ENCODE data around the genes USP53 and C4orf3.

DNA sequence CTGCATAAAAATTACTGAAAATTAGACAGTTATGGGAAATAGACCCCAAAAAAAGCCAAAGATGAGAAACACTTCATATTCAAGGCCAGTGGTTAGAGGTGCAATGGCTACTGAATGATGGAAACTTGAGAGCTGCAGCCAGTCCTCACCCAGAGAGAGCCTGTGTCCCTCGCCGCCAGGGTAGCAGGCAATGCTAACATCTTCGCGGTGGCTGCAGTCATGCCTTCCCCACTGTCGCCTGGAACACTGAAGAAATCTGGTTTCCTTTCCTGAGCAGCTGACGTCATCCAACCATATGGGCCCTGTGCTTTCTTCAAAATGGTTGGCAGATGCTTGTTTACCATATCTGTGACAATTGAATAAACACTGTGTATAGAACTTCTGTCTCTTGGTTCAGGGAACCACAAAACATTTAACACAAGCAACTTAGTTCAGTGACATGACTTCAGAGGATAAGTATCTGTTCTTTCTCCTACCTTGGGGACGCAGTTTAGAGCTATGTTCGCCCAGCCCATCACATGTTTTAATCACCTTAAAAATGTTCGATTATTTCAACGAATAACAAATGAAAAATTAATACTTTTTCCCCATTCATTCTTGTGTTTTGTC lies 39.6 kb downstream of the PRSS12 start:
- PRO-cap: no peak

DNA sequence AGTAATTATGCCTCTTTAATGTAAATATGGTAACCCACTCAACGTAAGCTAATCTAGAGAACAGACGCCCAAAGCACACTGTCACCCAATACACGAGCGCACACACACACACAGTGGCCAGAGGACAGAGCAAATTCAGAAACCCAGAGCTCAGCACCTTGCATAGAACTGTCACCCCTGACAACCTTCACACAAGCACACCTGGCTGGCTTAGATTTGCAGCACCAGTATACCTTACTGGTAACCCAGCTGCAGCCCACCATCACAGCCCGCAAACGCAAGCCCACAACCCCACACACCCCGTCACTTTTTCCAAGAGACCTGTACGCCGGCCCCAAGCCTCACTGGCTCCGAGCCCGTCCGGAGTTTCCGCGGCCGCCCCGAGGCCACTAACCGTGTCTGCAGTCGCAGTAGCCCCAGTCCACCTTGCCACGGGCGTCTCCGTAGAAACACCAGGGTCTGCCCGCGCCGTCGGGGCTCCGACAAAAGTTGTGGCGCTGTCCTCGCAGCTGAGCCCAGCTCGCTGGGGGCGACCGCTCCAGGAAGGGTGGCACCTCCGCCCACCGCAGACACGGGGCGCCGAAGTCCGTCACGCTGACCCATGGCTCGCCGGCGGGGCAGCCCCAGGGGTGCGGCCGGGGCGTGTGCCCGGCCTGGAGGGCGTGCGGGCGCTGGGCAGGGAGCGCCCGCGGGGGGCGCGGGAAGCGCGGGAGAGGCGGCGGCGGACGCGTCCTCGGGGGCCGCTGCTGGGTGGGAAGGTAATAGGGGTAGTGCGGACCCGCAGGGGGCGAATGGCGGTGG lies 778 bp downstream of the PRSS12 start:
- PRO-cap: no peak

- PRO-cap: no peak
These were observed 60.8 kb downstream of the METTL14 start for GRCh38 chr4:118745892-118746495.

- PRO-cap: no peak
These were observed 5.6 kb downstream of the SYNPO2 start for GRCh38 chr4:118894153-118894698.

DNA sequence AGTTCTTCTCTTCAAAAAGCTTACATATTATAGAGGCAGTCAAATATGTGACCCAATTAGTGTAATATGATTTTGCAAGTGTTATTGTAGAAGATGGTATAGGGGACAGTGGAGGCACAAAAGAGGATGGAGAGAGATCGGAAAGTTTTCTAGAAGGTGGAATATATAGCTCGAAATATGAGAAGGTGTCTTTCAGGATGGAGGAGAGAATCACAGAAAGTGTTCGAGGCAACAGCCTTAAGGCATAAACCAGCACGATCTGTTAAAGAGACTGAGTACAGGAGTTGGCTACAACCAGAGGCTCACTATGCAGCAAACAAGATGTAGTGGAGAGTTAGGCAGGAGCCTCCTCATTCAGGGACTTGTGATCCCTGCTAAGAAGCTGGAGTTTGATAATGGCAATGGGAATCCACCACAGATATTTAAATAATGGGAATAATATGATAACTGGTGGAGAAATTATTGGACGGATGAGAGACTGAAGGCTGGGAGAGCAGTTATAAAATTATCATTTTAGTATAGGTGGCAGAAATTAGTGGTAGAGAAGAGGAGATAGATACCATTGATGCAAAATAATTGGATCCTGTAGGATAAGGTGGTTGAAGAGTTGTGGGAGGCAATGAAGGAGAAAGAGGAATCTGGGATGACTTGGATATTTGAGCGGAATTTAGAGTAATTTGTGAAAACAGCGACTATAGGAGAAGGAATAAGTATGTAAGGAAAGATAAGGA lies 31.0 kb downstream of the SYNPO2 start:
- PRO-cap: no peak

GRCh38 chr4:118959687-118960055 lies 71.0 kb downstream of the SYNPO2 start:
- PRO-cap: no peak

GRCh38 chr4:119016481-119016946 lies 119.1 kb upstream of the MYOZ2 start:
- PRO-cap: no peak

DNA sequence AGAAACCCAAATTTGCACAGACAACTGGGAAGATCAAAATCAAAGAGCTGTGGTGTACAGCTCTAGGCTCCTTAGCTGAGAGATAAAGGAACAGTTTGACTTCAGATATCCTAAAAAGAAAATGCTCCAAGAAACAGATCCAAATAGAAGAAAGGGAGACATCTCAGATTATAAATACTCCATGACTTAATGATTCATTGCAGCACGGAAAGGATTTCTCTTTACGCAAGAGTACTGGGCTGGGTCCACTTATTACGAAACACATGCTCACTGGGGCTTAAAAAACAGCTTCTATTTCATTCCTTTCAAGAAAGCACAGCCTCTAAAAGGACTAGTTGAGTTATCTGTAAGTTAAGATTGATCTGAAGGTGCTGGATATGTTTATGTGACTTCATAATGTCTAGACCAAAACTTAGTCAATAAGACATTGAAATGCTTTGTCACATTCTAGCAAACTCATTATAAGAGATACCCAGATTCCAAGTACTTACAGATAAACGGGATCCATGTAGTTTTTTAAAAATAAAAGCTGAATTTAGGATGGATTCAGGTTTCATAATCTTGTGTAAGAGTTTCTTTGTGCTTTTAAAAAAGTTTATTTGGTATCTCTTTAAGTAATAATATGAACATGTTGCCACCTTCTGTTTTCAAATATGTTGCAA lies 109.7 kb upstream of the MYOZ2 start:
- PRO-cap: no peak

DNA sequence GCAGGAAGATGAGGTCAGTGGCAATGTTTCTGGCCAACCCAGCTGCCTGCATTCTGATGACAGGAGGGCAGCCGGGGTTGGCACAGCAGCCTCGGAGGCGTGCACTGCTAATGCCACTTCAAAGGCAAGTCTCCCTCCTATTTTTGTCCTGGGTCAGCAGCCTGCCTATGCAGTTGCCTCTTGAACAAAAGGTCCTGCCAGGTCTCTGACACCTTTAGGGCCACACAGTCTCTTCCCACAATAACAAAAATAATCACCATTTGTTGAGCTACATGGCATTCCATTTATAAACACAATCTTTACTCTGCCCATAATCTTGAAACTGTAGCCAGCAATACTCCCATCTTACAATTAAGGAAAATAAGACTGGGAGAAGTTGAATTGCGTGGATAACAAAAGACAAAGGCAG lies 89.3 kb upstream of the MYOZ2 start:
- PRO-cap: no peak

- PRO-cap: no peak
These were observed 54.7 kb upstream of the MYOZ2 start for GRCh38 chr4:119080815-119081499.

DNA sequence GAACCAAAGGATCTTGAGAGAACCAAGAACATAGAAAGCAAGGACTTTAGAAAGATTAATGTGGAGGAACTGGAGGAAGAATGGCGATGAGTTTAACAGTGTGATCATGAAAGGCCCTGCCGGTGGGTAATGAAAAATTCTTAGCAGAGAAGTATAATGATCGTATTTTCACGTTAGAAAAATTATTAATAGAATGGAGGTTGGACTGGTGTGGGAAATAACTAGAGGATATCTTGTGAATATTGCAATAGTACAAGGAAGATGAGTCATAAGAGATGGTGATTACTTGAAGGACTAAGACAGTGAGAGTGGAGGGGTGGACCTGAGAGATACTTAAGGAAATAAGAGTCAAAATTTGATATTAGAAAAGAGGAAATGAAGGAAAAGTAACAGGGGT lies 1.8 kb upstream of the USP53 start:
- PRO-cap: no peak

DNA sequence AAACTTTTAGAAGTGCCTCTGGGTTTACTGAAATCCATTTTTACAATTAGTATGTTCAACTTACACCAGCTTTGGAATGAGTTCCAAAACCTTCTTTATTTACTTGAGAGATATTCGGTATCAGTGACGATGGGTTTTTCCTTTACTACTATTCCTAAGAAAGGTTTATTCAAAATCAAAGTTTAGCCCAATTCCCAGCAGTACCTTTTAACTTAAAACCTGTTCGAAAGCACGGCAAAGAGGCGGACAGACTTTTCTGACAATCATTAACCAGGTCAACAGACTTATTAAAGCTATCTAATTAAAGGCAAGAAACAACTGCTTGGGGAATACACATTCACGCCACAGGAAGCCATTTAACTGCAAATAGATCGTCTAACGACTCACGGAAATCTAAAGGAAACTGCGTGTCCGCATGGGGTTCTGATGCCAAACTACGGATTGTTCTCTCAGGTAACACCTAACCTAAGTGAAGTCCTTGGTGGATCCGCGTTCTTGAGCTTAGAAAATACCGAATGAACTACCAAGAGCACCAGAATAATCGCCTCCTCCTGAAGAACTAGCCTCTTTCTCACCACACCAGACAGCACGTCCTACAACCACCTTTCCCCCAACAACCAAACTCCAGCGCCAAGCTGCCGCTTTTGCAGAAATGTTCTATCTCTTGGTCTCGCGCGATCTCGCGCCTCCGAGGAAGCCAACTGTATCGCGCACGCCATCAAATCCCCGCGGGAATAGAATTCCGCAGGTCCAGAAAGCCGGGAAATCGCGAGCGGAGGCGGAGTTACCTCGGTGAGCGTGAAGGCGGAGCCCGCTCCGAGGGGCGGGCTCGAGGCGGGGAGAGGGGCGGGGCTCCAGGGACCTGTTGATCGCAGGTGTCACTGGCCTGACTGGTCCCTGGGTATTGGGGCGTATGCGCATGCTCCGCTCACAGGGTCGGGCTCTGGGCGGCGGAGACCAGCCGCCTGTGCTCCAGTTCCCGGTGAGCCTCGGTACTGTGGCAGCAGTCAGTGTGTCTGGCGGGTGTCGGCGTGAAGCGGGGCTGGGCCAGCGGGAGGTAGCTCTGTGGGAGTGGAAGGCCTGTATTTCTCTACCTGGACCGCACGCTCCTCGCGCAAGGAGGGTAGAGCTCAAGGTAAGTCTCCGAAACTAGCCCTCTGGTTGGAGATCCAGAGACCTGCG lies at the start of gene USP53:
TSS of gene USP53 (plus strand) at position 975 of the 1,182 bp plus-strand sequence.
- PRO-cap: bidirectional peak, plus-strand start at position 975 of the sequence, minus-strand start at position 619 of the sequence

DNA sequence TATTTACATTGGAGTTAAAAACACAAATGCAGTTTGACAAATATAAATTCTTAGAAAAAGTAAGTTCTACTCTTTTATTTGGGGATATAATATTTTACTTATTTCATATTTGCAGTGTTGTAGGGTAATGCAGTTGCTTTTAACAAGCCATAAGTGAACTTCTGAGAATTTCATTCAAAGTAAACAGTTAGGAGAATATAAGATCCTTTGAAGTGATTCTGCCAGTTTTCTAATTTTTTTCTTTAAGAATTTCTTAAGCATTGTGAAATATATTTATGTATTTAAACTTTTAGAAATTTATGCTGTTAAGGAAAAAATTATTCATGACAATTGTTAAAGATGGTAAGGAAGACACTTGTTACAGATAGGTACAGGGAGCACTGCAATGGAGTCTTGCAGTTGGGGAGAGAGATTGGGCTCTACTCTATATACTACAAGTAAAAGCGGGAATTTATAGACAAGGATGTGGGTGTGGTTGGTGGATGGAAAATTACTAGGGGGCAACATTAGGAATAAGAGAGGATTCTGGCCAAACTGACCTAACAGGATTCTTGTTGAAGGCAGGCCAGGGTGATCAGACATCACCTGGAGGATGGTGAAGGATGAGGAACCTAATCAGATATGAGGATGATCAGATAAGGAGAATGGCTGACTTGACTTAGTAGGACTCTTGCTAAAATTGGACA lies 8.0 kb downstream of the USP53 start:
- PRO-cap: no peak

- PRO-cap: bidirectional peak, plus-strand start at chr4:119300181, minus-strand start at chr4:119300214; bidirectional peak, plus-strand start at chr4:119300703, minus-strand start at chr4:119300554
These were observed at the start of gene C4orf3 for GRCh38 chr4:119300012-119301005. TSS of gene C4orf3 (minus strand) at chr4:119300645.

DNA sequence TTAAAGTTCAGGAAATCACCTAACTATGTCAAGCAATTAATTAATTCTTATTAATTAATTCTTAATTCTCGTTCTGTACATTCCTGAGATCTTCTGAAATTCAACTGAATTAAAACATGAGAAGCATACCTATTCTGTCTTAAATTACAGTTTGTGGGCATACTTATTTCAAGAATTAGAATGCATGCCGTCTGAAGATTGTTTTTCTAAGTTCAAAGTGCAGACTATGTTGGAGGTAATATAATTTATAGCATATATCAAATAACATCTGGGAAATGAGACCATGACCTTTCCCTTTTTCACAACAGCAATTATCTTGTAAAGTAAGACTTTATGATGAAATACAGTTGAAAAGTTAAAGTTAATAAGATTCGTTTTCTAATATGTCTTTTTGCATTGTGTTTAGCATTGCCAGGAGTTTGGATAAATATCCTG lies 291 bp upstream of the FABP2 start:
- PRO-cap: no peak

- PRO-cap: no peak
These were observed 48.5 kb upstream of the FABP2 start for GRCh38 chr4:119370387-119370887.

DNA sequence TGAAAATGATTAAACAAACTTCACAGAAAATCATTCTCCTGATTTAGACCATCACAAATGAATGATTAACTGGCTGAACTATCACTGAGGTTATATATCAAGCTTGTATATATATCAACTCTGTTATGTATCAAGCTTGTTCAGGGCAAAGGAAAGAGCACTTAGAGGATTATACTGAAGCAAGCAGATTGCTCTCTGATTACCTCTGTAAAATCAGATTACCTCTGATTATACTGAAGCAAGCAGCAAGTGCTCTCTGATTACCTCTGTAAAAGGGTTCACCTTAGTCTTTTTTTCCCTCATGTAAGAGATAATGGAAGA lies 149.7 kb downstream of the PDE5A start:
- PRO-cap: no peak

DNA sequence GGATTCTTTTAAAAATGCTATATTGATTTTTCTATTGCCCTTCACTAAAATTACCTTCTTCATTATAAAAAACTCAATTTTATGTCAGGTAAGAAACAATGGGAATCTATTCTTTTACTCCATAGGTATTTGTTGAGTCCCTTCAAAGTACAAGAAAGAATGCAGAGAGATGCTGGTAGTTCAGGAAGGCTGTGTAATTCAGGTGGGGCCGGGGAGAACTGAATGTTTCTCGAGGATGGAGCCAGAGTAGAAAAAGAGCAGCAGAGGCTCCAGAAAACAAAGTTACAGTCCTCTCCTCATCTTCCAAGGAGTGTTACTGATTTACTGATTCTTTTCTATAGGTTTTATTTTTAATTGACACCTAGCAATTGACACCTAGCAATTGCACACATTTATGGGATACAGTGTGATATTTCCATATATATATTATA lies 137.7 kb downstream of the PDE5A start:
- PRO-cap: no peak

DNA sequence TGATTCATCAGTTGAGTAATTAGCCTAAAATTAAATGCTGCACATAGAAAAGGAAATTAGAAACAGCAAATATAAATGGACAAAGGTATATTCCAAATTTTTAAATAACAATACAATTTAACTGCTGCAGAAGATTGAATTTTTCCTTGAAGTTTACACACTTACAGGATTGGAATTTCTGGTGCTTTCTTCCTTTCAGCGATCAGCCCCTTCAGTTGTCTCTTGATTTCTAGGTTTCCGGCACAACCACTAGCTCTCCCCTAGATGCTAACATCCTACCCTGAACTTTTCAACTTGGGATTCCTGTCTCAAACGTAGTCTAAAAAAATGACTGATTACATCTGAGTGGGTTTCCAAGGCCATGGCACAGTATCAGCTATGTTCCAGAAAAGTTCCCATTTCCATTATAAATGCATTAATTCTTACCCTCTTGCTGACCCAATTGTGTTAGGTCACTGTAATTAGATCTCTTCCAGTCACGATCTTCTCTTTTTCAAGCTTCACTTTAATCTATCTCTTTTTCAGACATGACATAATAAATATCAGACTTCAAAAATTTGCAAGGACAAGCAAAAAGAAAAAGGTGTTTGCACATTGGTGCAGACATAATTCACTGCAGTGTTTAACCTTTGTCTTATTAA lies 50.5 kb upstream of the PDE5A start:
- PRO-cap: no peak

- PRO-cap: bidirectional peak, plus-strand start at chr4:121071355, minus-strand start at chr4:121071275
These were observed 1.3 kb downstream of the NDNF start for GRCh38 chr4:121070620-121071802.